ENCODE data around the gene MMP14.

DNA sequence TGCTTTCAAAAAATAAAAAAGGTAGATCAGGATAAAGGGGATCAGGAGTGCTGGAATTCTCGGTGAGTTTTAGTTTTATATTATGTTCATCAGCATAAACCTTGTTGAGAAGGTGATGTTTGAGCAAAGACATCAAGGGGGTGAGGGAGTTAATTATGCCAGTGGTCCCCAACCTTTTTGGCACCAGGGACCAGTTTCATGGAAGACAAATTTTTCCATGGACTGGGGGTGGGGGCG is 6.2 kb downstream of the OR4E2 start:
- PRO-cap: no peak
- RAMPAGE, long total RNA, 4 experiments: no peak in any of the 4 experiments

DNA sequence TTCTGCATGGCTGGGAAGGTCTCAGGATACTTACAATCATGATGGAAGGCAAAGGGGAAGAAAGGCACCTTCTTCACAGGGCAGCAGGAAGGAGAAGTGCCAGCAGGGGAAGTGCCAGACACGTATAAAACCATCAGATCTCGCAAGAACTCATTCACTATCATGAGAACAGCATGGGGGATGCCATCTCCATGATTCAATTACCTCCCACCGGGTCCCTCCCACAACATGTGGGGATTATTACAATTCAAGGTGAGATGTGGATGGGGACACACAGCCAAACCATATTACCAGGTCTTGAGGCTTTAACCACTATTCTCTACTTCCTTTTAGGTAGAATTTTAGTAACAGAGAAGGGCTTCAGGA is 40.7 kb upstream of the OR4E1 start:
- PRO-cap: no peak
- RAMPAGE, long total RNA, 4 experiments: no peak in any of the 4 experiments

GRCh38 chr14:21719770-21720221 is 46.2 kb upstream of the OR4E1 start:
- PRO-cap: no peak
- RAMPAGE, long total RNA, 4 experiments: no peak in any of the 4 experiments

- PRO-cap: no peak
- RAMPAGE, long total RNA, 4 experiments: no peak in any of the 4 experiments
Measured at GRCh38 chr14:21723968-21724643, 50.5 kb upstream of the OR4E1 start.

GRCh38 chr14:21738528-21738967 is 64.9 kb upstream of the OR4E1 start:
- PRO-cap: no peak
- RAMPAGE, long total RNA, 4 experiments: no peak in any of the 4 experiments

DNA sequence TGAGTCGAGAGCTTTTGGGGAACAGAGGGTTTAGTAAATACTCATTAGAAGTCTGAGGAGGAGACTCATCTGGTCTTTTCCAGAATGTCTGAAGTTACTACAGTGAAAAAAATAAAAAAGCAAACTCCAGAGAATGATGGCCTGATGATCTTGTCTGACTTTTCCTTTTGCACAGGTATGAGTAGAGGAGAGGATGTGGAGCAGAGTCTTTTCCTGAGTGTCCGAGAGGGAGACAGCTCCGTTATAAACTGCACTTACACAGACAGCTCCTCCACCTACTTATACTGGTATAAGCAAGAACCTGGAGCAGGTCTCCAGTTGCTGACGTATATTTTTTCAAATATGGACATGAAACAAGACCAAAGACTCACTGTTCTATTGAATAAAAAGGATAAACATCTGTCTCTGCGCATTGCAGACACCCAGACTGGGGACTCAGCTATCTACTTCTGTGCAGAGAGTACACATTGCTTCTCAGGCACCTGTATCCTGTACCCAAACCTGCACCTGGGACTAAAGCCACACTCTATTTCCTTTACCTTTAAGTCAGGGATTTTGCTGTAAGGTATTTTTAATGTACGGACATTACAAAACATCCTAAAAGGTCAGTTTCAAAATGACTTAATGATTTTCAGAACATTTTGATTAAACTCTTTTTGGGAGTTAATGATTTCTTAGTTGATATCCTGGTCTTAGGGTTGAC is 75.8 kb upstream of the OR4E1 start:
- PRO-cap: no peak
- RAMPAGE, long total RNA, 4 experiments: no peak in any of the 4 experiments

DNA sequence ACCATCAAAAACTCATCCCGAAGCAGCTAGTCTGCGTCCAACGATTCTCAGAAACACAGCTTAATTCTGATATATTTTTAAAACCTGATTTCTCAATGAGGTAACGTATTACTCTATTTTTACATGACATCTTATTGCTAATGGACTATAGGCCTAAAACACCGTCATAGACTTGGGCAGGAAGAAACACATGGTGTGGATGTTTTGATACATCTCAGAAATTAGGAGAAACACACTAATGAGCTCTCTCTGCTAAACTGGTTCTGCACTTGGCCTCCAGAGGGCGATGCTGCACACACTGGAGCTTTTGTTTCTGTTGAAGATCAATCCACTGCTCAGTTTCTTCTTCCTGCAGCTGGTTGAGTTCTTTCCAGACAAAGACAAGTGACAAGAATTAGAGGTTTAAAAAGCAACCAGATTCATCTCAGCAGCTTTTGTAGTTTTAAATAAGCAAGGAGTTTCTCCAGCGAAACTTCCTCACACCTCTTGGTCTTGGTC is 178.4 kb upstream of the OR4E1 start:
- PRO-cap: no peak
- RAMPAGE, long total RNA, 4 experiments: start-site peak on the plus strand in 1 of 4 experiments, centred at position 334 of the sequence, 8 reads per replicate

GRCh38 chr14:21852869-21853114 is 179.2 kb upstream of the OR4E1 start:
- PRO-cap: no peak
- RAMPAGE, long total RNA, 4 experiments: no peak in any of the 4 experiments

GRCh38 chr14:22040376-22040764 is 366.8 kb upstream of the OR4E1 start:
- PRO-cap: no peak
- RAMPAGE, long total RNA, 4 experiments: no peak in any of the 4 experiments

- PRO-cap: no peak
- RAMPAGE, long total RNA, 4 experiments: no peak in any of the 4 experiments
Measured at GRCh38 chr14:22124163-22124426, 450.5 kb upstream of the OR4E1 start.

DNA sequence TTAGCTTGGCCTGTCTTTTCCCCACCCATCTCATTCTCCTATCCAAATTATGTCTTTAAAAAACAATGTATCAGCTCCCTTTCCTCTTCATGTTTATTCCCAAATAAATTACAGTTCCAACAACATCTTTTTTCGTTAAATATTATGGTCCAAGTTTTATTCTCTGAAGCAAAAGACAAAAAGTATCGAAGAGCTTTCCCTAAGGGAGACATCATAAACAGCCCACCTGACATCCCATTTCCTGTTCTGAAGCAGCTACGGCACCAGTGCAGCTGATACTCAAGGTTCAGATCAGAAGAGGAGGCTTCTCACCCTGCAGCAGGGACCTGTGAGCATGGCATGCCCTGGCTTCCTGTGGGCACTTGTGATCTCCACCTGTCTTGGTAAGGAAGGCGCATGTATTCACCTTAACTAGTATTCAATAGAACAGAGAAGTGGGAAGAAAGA is 308.2 kb downstream of the DAD1 start:
- PRO-cap: no peak
- RAMPAGE, long total RNA, 4 experiments: no peak in any of the 4 experiments

GRCh38 chr14:22427617-22428132 is 161.3 kb downstream of the DAD1 start:
- PRO-cap: no peak
- RAMPAGE, long total RNA, 4 experiments: no peak in any of the 4 experiments

GRCh38 chr14:22478630-22479102 is 110.4 kb downstream of the DAD1 start:
- PRO-cap: no peak
- RAMPAGE, long total RNA, 4 experiments: no peak in any of the 4 experiments

DNA sequence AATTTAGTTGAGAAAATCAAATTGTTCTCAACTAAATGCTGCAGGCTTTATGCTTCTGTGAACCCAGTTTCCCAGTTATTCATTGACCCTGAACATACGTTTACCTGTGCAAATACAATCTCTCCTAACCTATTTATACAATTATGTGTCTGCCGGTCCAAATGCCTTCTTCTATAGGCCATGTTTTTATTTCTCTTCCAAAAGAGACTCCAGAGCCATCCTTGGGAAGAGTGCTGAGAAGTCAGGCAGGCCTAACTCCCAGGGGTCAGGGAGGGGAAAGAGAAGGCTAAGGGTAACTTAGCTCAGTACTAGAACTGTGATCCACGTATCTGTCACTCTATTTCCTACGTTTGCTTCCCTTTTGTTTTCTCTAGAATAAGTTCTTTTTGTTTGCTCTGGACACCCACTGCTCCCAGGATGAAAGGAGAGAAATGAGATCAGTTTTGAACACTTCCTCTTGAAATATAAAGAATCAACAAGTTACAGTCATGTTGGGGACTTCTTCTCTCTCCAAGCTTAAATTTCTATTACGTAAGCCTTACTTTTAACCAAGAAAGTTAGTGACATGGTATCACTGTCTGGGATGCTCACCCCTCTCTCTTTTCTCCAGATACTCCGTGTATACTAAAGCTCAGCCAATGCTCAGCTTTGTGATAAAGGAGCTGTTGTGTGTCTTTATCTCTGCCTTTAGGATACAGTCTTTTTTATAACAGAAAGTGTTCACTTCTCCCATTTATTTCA is 79.2 kb downstream of the DAD1 start:
- PRO-cap: no peak
- RAMPAGE, long total RNA, 4 experiments: no peak in any of the 4 experiments

DNA sequence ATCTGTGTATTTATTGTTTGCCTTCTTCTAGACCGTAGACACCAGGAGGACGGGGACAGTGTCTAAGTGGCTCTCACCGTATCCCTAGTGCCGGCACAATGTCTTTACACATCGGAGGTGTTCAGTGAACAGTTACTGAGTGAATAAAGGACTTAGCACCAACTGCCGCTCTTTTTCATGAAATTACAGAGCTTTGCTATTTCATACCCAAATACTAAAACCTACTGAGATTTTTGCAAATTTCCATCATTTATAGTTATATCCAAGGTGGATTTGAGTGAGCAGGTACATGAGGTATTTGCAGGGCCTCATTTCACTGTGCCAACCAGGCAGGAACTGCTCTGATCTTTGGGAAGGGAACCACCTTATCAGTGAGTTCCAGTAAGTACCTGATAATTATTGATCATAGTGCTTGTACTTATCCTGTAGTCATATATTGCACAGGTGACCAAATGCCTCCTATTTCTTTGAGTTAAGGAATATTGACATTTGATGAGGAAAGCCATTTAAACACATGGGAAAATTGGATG is 59.7 kb downstream of the DAD1 start:
- PRO-cap: no peak
- RAMPAGE, long total RNA, 4 experiments: no peak in any of the 4 experiments

DNA sequence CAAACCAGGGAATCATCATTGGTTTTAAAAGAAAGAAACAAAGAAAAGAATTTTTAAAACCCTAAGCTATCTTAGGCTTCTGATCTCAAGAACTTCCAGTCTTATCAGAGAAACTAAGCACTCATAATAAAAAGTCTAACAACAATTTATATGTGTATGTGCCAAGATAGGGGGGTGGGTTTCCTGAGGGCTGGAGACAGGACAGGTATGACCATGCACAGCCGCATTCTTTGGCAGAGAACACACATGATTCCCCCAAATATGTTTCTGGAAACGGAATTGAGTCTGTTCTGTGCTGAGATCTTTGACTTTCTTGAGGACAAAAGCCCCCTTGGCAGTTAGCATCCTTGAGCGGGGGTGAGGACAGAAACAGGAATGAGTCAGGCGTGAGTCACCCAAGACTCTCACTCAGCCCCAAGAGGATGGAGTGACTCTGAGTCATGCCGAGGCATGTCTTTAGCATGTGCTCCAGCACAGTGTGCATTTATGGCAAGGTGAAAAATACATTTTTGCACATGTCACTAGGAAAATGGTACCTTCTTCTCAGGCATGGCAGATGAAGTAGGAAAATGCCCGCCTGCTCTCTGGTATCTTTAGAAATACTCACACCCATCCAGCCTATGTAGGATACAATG is 52.2 kb downstream of the DAD1 start:
- PRO-cap: bidirectional peak, plus-strand start at position 441 of the sequence, minus-strand start at position 377 of the sequence
- RAMPAGE, long total RNA, 4 experiments: no peak in any of the 4 experiments

GRCh38 chr14:22565659-22566137 is 23.3 kb downstream of the DAD1 start:
- PRO-cap: bidirectional peak, plus-strand start at chr14:22565752, minus-strand start at chr14:22565749; bidirectional peak, plus-strand start at chr14:22566220, minus-strand start at chr14:22565953
- RAMPAGE, long total RNA, 4 experiments: no peak in any of the 4 experiments

GRCh38 chr14:22794507-22795041 is 20.7 kb downstream of the SLC7A7 start:
- PRO-cap: unidirectional peak, minus-strand start at chr14:22794643; unidirectional peak, minus-strand start at chr14:22794758
- RAMPAGE, long total RNA, 4 experiments: no peak in any of the 4 experiments

DNA sequence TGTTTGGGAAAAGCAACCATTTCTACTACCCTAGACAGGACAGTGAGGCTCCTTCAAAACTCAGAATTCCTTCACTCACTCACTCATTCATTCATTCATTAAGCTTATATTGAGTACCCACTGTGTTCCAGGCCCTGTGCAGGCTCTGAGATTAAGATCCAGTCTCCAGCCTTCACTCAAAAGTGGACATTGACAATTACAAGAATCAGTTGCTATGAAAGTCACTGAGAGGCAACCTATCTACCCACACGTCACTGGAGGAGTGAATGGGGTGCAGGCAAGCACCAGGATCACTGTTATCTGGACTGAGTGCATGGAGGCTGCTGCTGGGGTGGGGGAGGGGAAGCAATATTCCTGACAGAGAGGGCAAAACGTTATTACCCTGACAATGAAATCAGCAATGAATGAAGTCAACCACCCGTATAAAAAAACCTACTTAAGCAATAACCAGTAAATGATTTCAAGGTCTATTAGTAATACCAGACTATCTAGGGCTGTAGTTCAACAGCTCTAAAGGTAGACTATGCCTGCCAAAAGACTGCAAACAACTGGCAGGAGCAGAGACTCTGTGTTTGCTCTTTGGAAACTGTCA is 17.8 kb downstream of the SLC7A7 start:
- PRO-cap: no peak
- RAMPAGE, long total RNA, 4 experiments: no peak in any of the 4 experiments

GRCh38 chr14:22836083-22836780 is at the start of gene MMP14:
TSS of gene MMP14 (plus strand) at chr14:22836585.
- PRO-cap: unidirectional peak, plus-strand start at chr14:22836620; unidirectional peak, plus-strand start at chr14:22836665
- RAMPAGE, long total RNA, 4 experiments: start-site peak on the plus strand in 3 of 4 experiments, at chr14:22836543-22836649 at its widest, 142 to 590 reads per replicate